ENCODE measurements around the genes COMMD6 and EDNRB.

GRCh38 chr13:75537282-75537973 is at the start of gene COMMD6:
TSS of gene COMMD6 (minus strand) at chr13:75537841.
- RRBS, result 20% methylated on average over 1 of the region's 38 CpGs

DNA sequence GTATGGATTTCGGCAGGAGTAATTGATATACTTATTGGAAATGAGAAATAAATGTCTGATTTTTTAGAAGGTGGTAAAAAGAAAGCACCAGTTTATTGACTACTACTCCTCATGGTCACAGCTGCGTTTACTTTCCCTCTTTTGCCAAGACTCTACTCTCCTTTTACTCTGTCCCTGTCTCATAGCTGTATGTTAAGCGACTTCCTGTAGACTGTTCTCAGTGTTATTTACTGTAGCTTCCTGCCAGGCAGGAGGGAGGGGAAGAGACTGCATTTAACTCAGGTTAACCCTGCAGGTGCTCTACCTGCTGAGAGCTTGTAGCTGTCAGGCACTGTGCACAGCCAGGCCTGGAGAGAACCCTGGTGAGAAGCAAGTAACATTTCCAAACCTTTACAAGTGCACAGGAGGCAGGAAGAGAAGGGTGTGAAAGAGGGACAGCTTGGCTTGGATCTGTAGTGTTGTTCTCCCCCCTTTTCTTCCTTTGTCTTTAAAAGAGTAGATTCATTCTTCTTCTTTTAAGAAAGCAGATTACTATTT is 167.0 kb downstream of the LMO7 start:
- RRBS, result no CpG with 5 or more reads among the region's 3 CpGs

DNA sequence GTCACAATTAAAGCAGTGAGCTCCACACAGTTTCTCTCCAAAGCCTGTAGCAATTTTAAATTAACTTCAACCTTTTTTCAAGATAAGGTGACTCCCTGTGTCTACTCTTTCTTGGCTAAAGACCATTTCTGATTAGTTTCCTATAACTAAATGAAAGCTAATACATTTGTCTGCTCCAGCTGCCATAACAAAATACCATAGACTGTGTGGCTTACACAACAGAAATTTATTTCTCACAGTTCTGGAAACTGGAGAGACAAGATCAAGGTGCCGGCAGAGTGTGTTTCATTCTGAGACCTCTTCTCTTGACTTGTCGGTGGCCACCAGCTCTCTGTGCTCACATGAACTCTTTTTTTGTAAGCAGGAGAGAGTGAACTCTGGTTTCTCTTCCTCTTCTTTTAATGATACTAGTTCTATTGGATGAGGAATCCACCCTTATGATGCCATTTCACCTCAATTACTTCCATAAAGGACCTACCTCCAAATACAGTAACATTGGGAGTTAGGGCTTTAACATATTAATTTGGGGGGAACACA is 11.8 kb downstream of the KCTD12 start:
- RRBS, result no CpG with 5 or more reads among the region's 2 CpGs

GRCh38 chr13:77014197-77015254 is 12.4 kb downstream of the FBXL3 start:
- RRBS, result no CpG with 5 or more reads among the region's 1 CpG

GRCh38 chr13:77163960-77164478 is 137.1 kb upstream of the FBXL3 start:
- RRBS, result no CpG with 5 or more reads among the region's 3 CpGs

GRCh38 chr13:77298032-77298724 is 28.7 kb downstream of the MYCBP2 start:
- RRBS, result no CpG with 5 or more reads among the region's 8 CpGs

DNA sequence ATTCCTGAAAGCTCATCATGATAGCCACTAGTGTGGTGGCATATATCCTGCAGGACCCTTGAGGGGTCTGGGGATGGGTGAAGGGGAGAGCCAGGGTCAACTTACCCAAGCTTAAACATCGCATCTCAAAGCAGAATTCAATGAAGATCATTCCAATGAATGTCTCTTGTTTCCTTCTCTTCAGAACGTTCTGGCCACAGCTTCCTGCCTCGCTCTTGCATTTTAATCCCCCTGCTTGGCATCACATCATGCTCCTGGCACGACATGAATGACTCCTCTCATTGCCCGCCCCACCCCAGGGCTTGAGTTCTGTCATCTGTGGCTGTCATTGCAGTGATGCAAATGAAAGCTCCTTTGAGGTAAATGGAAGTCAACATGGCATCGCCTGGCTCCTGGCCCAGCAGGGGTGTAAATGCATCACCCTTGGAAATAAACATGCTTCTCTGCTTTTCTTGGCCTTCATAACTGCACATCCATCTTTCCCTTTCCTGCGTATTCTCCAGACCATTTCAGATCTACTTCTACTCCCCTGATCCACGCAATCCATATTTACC is 48.6 kb downstream of the SCEL start:
- RRBS, result no CpG with 5 or more reads among the region's 8 CpGs

DNA sequence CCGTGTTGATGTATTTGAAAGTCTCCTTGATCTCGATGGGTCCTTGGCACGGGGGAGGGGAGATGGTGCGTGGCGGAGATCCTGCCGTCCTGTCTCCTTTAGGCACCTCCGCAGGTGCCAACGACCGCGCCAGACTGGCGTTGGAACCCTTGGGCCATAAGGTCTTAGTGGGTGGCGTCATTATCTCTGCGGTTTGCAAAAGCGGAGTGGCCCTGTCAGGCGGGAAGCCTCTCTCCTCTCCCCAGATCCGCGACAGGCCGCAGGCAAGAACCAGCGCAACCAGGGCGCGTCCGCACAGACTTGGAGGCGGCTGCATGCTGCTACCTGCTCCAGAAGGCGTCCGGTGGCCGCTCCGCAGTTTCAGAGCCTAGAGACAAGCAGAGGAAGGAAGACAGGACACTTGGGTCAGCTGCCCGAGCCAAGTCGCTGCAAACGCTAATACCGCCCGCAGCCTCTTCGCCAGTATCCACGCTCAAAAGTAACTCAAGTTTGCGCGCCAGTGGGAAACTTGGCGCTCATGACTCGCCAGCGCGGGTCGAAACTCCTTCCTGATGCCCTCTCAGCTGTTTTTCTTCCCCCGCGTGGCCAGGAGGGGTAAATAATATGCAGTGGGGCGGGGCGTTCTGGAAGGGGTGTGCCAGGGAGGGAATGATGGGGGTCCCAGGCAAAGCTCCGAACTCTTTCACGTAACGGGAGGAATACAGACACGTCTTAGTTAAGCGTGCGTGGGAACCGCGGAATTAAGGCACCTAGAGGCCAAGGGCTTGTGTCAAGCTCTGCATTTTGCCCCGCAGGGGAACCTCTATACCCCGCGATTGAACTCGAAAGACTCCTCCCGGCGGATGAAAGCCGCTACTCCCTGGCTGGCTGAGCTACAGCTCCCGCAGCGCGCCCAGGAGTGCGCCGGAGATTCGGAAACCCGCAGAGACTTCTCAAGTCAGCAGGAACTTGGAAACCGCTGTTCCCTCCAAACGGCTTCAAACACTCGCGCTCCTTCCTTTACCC is at the start of gene EDNRB:
EDNRB (minus strand) TSS at position 574 of the 1,005 bp plus-strand sequence.
- RRBS, result 5% methylated on average over 8 of the region's 71 CpGs

GRCh38 chr13:79241916-79242250 is 164.2 kb downstream of the RBM26 start:
- RRBS, result no CpG with 5 or more reads among the region's 1 CpG

DNA sequence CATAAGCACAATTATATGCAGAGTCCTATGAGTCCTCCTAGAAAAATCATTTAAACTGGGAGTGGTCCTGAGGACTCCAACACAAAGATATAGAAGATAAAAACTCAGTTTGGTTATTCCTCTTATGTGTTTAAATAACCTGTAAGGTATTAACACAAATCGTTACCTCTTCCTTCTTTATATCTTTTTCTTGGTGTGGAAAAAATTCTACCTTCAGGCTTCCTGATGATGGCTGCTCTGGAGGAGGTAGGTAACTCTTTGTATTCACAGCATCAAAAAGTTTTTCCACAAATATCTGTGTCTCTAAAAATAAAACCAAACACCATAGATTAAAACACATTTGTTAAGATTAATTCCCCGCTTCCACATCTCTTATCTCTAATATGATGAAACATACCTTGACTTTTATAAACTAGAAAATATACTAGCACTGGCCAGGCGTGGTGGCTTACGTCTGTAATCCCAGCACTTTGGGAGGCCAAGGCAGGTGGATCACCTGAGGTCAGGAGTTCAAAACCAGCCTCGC is 28.8 kb downstream of the RBM26 start:
- RRBS, result no CpG with 5 or more reads among the region's 5 CpGs

DNA sequence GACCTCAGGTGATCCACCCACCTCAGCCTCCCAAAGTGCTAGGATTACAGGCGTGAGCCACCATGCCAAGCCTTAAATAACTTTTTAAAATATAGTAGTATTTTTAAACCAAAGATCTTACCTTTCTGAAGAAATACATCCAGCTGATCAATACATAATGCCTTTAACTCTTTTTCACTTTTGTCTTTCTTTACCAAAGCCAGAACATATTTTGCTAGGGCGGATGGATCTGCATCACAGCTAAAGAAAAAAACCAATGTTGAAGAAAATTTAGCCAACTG is 27.4 kb downstream of the RBM26 start:
- RRBS, result no CpG with 5 or more reads among the region's 2 CpGs

GRCh38 chr13:79402400-79403463 is 3.3 kb downstream of the RBM26 start:
- RRBS, result no CpG with 5 or more reads among the region's 5 CpGs

- RRBS, result no CpG with 5 or more reads among the region's 4 CpGs
Measured at GRCh38 chr13:79525619-79526498, 44.9 kb downstream of the NDFIP2 start.

DNA sequence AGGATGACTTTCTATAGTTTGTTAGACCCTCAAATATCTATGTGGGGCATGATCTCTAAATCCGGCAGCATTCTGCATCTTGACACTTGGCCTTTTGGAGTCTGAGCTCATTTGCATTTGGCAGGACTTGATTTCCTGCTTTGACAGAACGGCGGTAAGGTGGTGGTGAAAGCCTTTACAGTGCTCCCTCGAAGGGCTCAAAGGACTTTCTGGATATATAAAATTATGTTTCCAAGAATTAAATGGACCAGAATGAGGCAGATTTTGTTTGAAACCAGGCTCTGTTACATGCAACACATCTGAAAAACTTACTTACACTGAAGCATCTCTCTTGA is 207.3 kb downstream of the SPRY2 start:
- RRBS, result no CpG with 5 or more reads among the region's 4 CpGs

DNA sequence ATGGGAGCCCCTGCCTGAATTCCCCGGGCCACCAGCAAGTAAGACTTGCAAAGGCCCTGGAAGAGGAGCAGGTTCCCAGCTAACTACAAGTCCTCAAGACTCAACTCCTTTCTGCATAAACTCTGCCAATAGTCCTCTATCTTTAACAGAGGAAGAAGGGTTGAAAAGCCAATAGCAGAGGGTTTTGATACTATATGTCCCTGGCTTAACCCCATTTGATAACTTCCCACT is 172.6 kb downstream of the SPRY2 start:
- RRBS, result no CpG with 5 or more reads among the region's 1 CpG

- RRBS, result no CpG with 5 or more reads among the region's 47 CpGs
Measured at GRCh38 chr13:80338540-80339525, 2.1 kb downstream of the SPRY2 start.

DNA sequence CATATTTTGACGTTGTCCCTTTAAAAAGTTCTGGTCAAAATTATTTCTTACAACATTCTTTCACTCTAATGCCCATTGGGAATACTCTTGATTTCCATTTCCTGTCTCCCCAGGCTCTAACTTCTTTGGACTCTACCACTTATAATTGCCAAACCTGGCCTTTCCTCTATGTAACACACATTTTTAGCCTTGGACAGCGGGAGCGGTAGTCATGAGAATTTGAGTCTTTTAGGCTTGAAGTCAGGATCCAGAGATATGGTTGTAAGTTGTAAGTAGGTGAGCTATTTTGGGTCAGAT is 163.5 kb upstream of the SPRY2 start:
- RRBS, result no CpG with 5 or more reads among the region's 3 CpGs

- RRBS, result no CpG with 5 or more reads among the region's 16 CpGs
Measured at GRCh38 chr13:83878996-83879372, 3.3 kb downstream of the SLITRK1 start.

DNA sequence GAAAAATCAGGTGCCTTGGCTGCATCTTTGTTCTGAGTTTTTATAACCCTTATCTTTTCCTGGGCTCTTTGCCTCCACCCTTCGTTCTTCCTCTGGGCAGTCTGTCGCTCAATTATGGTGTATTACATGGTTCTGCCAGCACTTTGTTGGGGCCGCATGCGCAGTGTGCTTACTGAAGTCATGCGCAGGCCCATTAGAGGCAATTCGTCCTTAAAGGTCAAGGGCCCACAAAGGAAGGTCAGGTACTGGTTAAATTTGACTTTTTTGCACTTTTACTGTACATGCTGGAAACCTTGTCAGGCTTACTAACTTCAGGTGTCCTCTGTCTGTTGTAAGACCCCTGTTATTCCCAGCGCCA is 761.8 kb upstream of the SLITRK5 start:
- RRBS, result no CpG with 5 or more reads among the region's 7 CpGs